SJCRH30 (cell line): ENCODE data around the genes ADAM10 and CCNB2.

DNA sequence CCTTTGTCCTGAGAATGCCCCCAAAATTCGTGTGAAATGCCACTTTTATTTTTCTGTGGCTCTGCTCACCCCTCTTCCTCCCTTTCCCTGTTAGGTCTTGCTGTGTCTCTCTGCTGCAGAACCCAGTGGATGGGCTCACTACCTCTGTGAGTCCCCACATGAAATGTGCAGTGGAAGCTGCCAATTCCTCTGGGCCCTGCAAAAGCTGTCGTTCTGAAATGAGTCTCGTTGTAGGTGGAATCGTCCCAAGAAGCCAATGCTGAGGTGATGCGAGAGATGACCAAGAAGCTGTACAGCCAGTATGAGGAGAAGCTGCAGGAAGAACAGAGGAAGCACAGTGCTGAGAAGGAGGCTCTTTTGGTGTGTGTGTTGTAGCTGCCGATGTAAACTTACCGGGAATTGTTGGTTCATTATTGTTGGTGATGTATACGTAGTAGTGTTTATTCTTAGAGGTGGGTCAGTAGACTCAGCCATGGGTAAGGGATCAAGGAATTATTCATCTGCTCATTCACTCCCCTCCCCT, 40.6 kb downstream of the MYZAP start:
- RAMPAGE, long total RNA: no peak

- RAMPAGE, long total RNA: no peak
These were observed 115.1 kb downstream of the ALDH1A2 start for GRCh38 chr15:57950292-57951015.

DNA sequence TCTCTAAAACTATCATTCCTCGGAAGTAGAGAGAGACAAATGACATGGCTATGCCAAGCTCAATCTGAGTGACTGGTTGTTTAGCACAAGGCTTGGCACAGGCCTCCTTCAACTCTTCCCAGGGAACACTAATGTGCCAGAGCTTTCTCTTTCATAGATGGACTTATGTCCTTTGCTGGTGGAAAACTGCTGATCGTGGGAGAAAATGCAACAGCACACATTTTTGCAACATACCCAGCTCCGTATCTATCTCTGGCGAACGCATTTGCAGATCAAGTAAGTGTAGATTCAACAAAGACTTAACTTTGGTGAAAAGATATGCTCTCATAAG, 36.5 kb downstream of the AQP9 start:
- RAMPAGE, long total RNA: no peak

GRCh38 chr15:58261054-58261562, 122.9 kb downstream of the AQP9 start:
- RAMPAGE, long total RNA: no peak

DNA sequence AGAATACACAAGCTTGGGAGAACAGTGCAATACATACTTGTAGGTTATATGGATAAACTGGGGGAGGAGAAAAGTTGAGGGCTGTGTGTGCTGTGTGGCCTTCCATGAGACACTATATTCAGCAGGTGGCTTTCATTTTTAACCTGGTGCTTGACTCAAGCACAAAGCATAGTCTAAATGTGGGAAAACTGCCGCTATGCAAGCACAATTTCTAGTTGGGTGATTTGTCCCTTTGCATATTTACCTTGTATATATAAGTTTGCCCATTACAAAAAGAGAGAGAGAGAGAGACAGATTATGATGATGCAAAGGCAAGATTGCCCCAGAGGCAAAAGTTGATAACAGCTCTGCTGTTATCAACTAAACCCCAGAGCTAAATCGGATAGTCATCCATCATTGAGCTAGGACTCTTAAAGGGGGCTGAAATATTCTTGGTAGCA, 141.4 kb downstream of the AQP9 start:
- RAMPAGE, long total RNA: no peak

GRCh38 chr15:58329599-58330019, 102.2 kb upstream of the LIPC start:
- RAMPAGE, long total RNA: no peak

- RAMPAGE, long total RNA: no peak
These were observed 101.5 kb upstream of the LIPC start for GRCh38 chr15:58330020-58330913.

DNA sequence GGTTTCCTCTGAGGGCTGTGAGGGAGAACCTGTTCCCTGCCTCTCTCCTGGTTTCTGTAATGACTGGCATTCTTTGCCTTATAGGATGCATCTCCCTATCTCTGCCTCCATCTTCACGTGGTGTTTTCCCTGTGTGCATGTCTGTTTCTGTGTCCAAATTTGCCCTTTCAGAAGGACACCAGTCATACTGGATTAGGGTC, 71.3 kb upstream of the LIPC start:
- RAMPAGE, long total RNA: no peak

GRCh38 chr15:58458913-58459495, 27.2 kb downstream of the LIPC start:
- RAMPAGE, long total RNA: no peak

DNA sequence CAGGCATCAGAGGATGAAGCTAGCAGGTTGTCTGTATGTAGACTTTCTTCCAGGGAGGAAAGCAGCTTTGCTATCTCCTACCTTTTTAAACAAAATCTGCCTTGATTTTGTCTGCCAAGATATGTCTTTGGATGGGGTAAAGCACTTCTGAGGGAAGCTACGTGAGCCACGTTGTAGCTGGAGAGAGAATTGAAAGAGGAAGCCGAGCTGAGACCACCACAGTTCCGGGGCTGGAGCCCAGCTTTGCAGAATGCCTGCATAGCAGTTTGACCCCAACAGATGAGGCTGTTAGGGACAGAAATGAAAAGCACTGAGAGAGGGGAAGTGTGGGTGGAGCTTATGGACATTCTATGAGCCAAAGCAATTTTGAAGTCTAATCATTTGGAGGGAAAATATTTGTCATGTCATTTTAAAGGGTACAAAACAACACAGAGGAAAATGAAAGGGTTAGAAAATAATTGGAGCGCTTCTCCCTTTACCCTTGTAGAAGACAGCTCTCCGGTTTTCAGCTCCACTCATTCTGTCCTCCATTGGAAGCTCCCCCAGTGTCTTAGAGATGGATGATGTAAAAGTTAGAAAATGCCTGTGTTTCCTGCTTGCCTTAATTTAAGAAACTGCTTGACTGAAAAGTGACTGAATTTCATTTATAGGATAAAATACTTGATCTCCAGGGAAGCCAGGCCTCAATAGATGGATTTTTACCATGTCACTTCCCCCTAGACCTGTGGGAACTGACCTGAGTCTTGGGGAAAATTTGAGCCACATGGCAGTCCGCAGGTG, 45.5 kb downstream of the LIPC start:
- RAMPAGE, long total RNA: no peak

GRCh38 chr15:58521280-58522062, 89.7 kb downstream of the LIPC start:
- RAMPAGE, long total RNA: no peak

DNA sequence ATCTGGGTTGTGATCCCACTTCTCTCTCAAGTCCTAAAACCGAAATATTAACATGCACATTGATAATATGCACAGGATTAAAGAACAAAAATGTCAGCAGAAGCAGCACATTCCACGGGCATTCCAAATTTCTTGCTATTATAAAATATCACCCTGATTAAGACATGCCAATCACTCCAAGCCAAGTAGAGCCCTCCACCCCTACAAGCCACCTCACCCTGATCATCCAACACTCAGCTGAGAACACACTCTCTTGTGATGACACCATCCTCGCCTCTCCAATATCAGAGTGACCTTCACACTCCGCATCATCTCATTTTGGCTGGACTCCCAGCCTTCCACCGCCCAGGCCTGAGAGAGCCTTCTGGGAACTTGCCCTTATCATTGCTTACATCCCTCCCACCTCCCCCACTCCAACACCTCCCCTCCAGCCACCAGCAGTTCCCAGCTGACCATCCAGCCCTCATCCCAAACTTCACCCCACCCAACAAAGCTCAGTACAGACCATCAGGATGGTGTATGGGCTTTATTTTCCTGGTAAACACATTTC, 114.8 kb downstream of the LIPC start:
- RAMPAGE, long total RNA: no peak

DNA sequence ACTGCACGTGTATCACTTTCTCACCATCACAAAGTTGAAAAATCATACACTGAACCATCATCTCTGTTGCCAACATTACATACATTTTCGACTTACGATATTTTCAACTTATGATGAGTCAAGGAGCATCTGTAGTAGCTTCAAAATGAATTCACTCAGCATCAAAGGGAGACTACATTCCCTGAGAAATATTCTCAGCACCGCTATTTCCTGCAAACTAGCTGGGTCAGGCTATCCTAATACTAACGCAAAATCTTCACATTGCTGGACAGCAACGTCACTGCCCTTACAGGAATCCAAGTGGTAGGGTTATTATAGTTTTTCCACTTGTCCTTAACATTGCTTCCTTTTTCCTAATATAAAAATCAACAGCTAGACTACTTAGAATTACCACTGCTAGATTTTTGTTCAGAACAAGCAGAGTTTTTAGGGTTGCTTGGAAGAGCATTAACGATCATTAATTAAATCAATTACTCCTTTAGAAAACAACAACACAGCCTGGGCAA, 7.1 kb downstream of the ADAM10 start:
- RAMPAGE, long total RNA: no peak

DNA sequence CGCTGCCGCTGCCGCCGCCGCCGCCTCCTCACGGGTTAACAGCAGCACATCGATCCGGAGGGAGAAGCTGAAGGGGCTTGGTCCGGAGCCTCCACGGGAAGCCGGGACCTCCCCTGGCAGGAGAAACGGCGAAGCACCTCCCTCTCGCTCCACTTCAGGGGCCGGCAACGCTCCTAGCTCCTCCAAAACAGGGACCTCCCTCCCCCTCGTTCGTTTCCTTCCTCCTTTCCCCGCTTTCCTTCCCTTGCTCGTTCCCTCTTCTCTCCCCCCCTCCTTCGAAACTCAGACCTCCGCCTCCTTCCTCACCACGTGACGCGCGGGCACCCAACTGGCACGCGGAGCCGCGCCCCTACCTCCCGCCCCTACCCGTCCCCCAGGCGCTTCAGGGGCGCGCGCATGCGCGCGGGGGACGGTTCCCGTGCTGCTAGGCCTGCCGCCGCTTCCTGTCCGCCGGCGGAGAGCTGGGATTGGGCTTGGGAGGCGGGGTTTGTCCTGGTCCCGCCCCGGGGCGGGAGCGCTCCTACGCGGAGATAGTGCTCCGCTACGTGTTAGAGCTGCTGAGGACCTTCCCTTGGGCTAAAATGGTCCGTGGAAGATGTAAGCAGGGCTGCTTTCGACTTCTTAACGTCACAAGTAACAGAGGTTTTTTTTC, at the start of gene ADAM10:
TSS of gene ADAM10 (minus strand) at position 169 of the 652 bp plus-strand sequence.
- RAMPAGE, long total RNA: start-site peak on the minus strand centred at position 150 of the sequence, 152 bp wide, 989 and 118 reads in 2 replicates

GRCh38 chr15:58888159-58888671, 45.3 kb downstream of the SLTM start:
- RAMPAGE, long total RNA: no peak

DNA sequence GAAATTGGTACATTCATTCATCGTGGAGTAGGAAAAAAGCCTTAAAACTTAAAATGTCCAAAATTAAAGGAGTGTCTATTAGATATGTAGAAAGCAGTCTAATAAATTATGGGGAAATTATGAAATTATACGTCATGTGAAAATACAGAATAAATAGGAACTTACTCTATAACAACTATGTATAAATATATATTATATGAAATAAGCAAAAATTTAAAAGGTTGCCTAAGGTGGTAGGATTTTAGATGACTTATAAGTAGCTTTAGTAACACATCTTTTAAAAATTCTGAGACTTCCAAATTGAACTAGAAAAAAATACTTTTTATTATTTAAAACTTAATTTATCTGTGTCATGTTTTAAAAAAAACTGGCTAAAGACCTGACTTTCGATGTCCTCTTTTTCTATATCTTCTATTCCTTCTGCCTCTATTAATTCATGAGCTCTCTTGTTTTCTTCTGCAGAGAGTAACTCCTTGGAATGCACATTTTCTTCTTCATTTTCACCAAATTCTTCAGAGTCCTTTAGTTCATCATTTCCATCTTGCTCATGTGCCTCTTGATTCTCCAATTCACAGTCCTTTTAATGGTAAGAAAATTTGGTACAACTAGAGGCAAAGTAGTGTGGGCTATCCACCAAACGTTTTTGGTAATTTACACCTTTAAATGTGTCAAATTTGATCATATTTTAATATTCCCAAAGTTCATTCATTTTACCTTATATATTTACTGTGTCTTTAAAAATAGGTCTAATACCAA, 20.2 kb downstream of the SLTM start:
- RAMPAGE, long total RNA: no peak

GRCh38 chr15:58988252-58988542, 734 bp downstream of the RNF111 start:
- RAMPAGE, long total RNA: no peak

DNA sequence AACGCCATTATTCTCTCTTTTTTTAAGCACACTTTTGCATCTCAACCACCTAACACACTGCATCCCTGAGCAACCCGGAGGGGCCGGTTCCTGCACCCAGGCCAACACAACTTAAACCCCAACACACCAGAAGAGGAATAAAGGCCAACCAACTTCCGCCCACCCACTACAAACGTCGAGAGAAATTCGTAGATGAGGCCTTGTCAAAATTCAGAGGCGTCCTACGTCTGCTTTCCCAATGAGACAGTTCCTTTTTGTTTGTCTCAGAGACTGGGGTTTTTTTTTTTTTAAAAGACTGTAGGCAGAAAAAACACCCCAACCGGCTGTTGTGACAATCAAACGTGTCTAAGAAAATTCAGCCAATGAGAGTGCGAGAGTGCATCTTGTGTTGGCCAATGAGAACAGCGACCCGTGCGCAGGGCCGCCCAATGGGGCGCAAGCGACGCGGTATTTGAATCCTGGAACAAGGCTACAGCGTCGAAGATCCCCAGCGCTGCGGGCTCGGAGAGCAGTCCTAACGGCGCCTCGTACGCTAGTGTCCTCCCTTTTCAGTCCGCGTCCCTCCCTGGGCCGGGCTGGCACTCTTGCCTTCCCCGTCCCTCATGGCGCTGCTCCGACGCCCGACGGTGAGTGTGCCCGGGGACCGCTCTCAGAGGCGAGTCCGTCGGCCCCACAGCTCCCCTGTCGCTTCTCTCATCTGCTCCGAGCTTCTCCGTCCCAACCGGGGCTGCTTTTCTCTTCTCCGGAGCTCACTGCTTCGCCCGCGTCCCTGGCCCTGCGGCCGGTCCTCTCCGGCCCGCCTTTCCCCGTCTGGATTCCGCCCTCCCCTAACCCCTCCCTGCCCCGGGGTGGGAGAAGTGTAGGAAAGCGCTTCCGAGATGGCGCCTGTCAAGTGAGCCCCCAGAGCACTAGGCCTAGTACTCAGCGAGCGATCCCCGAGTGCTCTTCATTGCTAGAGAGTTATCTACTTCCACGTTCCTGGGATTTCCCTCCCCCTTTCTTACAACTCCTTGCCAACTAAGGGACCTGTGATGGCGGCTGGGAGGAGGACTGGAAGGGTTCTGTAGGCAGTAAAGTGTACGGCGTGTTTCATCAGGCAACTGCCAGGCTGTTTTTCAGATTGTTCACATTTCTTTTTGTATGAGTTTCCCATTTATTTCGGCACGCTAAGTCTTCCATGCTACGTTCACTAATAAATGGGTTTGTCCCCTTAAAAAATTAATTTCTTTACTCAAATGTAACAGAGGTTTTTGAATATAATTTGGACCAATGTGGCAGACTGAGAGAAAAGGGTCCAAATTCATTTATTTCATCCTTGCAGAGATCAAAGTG, at the start of gene CCNB2:
TSS of gene CCNB2 (plus strand) at position 480 of the 1,332 bp plus-strand sequence.
- RAMPAGE, long total RNA: start-site peak on the plus strand centred at position 511 of the sequence, 135 bp wide, 7,288 and 581 reads in 2 replicates

DNA sequence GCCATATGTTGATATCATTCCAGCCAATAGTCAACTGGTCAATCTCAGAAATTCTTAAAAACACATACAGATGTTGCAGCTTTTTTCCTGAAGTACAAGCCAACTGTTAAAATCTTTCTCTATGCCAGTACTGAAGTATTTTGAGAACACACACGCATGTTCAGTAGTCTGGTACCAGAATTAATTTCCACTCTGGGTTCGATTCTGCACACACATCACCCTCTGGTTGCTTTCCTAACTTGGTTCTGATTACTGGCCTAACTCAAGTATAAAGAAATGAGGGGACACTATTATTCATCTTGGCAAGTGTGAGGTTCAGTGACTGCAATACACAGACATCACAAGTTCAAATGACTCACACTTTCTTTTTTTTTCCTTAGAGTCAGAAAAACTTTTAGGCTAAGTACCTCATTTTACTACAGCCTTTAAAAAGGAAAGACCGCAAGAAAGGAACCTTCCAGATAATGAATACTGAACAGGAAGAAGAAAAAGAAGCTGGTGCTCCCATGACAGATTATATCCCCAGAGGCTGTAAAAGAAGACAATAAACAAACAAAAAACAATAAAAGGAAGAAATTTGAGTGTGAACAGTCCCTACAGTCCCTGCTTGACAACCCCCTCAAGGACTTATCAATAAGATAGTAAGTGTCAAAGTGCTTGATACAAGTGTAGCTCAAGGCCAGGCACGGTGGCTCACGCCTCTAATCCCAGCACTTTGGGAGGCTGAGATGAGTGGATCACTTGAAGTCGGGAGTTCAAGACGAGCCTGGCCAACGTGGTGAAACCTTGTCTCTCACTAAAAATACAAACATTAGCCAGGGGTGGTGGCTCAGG, 37.2 kb upstream of the LDHAL6B start:
- RAMPAGE, long total RNA: no peak

GRCh38 chr15:59177247-59177899, 29.3 kb upstream of the LDHAL6B start:
- RAMPAGE, long total RNA: no peak